H7 (cell line): ENCODE measurements around a stretch of chr9.

DNA sequence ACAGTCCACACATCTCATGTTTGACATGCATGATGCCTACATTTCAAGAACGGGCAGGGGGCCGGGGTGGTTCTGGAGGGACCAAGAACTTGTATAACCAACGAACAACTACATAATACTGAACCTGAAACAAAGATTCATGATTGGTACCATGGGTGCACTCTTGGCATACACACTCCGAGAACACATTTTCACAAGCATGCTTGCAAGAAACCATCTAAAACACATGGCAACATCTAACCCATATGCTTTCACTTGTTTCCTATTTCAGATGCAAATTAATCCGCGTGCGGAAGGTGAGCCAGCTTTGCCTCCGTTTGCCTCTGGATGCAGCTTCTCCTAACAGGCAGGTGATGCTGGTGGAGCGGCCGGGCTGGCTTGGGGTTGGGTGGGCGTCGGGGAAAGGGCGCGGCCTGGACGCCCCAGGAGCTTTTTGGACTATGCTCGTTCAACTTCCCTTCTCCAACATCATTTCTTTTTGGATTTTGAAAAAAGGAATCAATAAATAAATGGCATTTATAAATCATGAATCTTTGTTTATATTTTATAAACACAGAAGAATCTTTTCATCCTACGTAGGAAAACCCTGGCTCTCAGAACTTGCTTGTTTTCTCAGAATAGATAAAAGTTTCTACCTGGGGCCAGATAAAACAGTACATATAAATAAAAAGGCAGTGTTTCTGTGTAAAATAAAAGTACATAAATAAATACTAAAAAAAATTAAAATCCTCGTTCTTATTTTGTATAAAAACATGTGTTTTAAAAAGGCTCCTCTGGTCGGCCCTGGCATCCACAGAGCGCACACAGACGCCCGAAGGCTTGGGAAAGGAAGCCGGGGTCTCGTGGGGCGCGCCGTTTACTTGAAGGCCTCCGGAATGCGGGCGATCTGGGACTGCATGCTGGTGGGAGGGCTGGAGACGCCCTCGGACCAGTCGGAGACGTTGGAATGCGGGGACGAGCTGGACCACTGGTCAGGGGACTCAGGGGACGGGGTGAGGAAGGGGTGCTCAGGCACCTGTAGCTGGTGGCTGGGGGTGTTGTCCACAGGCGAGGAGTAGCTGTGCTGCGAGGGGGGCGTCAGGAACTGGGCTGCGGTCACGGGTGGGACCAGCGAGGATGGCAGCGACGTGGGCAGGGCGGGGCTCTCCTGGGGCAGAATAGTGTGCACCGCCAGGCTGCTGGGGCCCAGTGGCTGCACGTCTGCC, 12.8 kb upstream of the SEC16A start:
- RAMPAGE, long total RNA = no peak

DNA sequence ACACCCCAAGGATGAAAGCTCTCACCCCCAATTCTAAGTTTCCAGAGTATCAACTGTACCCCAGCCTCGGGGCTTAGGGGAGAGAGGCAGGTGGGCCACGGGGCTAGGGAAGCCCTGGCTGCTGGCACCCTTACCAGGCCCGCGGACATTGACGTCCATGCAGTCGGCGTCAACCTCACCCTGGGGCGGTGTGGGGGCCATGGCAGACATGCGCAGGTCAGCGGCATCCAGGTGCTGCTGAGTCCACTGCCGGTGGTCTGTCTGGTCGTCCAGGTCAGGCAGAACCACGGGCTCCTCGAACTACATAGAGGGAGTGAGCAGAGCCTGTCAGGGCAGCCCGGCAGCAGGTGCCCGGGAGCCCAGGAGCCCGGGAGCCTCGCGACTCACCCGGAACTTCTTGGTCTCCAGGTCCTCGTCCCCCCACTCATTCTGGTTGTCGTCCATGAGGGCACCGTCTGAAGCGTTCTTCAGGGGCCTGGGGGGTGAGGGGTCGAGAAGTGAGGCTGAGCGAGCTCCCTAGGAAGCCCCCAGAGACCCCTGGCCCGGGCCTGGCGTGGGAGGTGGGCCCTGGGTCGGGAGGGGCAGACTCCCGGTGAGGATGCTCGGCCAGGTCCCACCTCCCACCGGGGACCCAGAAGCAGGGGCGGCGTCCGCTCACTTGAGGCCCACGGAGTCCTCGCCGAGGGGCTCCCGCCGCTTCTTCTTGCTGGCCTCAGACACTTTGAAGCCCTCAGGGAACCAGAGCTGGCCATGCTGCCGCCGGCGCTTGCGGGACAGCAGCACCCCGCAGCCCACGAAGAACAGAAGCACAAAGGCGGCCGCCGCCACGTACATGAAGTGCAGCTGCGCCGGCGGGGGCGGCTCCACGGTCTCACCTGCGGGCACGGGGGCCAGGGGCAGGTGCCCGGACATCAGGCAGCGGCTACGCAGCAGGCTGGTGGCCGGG, 19.0 kb upstream of the SEC16A start:
- RAMPAGE, long total RNA = no peak

- RAMPAGE, long total RNA = no peak
Measured at GRCh38 chr9:136519947-136520569, 25.8 kb downstream of the NOTCH1 start.

GRCh38 chr9:136539226-136540088, 6.4 kb downstream of the NOTCH1 start:
- RAMPAGE, long total RNA = no peak

DNA sequence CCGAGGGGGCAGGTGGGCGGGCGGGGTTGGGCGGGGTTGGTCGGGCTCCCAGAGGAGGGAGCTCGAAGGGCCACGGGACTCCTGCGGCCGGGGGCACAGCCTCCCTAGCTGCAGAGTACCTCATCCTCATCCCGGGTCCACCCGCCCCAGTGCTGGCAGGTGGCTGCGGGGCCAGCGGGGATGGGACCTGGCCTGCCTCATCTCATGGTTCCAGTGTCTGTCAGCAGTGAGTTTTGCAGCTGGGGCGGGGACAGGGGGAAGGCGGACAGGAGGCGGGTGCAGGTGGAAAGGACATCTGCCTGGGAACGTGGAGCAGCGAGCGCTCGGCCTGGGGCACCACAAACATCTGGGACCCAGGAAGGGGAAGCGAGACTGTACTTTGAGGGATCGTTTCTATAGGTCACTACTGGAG, 56.3 kb upstream of the NOTCH1 start:
- RAMPAGE, long total RNA = no peak

DNA sequence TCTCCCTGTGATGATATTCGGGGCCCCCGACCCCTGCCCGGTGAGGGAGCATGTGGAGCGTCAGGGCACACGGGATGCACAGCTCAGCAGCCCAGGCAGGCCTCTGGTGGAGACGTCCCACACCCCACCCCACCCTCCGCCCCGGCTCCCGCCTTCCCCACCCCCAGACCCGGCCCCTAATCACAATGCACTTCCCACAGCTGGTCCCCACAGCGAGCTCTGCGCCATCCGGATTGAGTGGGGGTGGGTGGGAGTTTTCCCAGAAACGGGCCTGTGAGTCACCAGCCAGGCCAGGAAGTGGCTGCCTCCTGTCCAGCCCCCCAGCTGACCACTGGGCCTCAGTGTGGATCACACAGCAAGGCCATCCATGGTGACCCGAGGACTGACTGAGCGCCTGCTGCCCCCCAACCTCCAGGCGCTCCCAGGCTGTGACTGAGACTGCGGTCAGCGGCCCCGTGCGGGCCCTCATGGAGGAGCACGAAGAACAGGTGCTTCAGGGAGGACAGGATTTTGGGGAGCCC, 48.4 kb upstream of the EGFL7 start:
- RAMPAGE, long total RNA = no peak

- RAMPAGE, long total RNA = no peak
Measured at GRCh38 chr9:136619664-136620290, 42.9 kb upstream of the EGFL7 start.

DNA sequence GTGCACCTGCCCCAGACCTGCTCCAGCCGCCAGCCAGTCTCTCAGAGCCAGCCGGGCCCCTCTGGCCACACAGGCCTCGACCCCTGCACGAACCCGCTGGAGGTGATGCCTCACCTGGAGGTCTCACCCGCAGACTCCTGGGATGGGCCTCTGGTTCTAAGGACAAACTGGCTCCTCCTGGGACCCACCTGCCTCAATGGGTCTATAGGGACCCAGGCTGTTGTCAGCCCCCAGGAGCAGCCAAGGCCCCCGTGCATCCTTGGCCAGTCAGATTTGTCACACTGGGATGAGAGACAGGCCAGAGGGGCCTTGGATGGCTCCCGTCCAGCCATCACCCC, 38.1 kb upstream of the EGFL7 start:
- RAMPAGE, long total RNA = no peak

- RAMPAGE, long total RNA = no peak
Measured at GRCh38 chr9:136676861-136677615, 10.2 kb downstream of the AGPAT2 start.

DNA sequence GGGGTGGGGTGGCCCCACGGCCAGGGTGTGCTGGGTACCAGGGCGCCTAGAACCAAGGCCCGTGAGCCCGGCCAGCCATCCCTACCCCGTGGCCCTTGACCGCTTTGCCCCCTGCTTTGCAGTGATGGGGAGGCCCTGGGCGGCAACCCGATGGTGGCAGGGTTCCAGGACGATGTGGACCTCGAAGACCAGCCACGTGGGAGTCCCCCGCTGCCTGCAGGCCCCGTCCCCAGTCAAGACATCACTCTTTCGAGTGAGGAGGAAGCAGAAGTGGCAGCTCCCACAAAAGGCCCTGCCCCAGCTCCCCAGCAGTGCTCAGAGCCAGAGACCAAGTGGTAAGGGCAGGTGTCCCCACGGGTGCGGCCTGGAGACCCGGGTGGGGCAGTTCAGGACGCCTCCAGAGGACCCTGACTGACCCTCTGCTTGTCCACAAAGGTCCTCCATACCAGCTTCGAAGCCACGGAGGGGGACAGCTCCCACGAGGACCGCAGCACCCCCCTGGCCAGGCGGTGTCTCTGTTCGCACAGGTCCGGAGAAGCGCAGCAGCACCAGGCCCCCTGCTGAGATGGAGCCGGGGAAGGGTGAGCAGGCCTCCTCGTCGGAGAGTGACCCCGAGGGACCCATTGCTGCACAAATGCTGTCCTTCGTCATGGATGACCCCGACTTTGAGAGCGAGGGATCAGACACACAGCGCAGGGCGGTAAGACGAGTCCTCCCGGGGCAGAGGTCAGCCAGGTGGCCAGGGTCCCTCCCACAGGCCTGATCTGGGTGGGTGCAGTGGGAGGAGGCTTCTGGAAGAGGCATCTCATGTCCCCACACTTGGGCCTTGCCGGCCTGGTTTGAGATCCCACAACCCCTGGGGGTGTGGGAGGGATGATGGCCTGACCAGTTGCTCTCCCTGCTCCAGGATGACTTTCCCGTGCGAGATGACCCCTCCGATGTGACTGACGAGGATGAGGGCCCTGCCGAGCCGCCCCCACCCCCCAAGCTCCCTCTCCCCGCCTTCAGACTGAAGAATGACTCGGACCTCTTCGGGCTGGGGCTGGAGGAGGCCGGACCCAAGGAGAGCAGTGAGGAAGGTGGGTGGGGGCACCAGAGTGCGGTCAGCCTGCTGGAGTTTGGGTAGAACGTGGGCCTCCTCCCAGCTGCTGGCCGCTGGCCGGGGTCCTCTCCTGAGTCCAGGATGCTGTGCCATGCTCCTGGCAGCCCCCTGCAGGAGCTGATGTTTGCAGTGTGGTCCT, 3.1 kb upstream of the AJM1 start:
- RAMPAGE, long total RNA = no peak

DNA sequence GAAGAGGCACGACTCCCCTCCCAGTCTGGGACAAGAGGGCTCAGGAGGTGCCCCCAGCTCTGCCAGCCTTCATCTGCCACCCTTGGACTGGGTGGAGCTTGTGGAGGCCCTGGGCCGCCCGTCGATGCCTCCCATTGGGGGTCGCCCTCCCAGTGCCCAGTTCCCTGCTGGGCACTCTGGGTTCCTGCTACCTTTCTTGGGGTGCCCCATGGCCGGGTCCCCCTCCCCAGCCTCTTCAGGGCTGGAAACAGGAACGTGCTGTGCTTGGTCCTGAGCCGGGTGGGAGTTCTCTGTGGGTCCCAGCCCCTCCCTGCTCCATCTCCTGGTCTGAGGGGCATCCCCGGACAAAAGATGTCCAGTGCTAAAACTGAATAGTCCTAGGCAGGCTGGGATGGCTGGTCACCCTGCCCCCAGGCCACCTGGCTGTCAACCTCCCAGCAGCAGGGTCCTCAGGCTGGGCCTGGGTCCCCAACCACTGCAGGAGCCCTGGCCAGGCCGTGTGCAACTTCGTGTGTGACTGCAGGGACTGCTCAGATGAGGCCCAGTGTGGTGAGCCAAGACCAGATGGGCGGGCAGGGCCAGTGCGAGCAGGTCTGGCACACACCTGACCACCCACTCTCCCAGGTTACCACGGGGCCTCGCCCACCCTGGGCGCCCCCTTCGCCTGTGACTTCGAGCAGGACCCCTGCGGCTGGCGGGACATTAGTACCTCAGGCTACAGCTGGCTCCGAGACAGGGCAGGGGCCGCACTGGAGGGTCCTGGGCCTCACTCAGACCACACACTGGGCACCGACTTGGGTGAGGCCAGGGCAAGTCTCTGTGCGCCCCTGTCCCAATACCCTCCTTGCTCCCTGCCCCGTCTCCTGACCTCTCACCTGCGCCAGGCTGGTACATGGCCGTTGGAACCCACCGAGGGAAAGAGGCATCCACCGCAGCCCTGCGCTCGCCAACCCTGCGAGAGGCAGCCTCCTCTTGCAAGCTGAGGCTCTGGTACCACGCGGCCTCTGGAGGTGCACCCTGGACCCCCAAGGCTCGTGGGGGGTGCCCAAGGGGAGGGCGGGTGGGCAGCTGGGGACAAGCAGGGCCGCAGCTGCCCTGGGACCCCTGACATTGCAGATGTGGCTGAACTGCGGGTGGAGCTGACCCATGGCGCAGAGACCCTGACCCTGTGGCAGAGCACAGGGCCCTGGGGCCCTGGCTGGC, 916 bp downstream of the MAMDC4 start:
- RAMPAGE, long total RNA = no peak

DNA sequence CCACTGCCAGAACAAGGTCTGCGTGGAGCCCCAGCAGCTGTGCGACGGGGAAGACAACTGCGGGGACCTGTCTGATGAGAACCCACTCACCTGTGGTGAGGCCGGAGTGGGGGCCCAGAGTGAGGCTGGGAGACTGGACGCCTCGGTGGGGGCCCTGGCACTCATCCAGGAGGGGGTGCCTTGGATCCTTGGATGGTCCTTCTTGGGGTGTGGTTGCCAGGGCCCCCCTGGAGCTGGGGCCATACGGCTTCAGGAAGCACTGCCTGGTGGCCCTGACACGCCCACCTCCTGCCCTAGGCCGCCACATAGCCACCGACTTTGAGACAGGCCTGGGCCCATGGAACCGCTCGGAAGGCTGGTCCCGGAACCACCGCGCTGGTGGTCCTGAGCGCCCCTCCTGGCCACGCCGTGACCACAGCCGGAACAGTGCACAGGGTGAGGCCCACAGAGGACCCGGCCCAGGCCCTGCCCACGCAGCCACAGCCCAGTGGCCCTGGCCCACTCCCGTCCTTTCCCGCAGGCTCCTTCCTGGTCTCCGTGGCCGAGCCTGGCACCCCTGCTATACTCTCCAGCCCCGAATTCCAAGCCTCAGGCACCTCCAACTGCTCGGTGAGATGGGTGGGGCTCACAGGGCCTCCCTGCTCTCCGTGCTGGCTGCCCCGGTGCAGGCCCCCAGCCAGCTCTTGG, 2.2 kb downstream of the MAMDC4 start:
- RAMPAGE, long total RNA = no peak

GRCh38 chr9:136880222-136880664, 6.1 kb upstream of the TRAF2 start:
- RAMPAGE, long total RNA = no peak

GRCh38 chr9:136927894-136928273, 16.7 kb downstream of the FBXW5 start:
- RAMPAGE, long total RNA = no peak

DNA sequence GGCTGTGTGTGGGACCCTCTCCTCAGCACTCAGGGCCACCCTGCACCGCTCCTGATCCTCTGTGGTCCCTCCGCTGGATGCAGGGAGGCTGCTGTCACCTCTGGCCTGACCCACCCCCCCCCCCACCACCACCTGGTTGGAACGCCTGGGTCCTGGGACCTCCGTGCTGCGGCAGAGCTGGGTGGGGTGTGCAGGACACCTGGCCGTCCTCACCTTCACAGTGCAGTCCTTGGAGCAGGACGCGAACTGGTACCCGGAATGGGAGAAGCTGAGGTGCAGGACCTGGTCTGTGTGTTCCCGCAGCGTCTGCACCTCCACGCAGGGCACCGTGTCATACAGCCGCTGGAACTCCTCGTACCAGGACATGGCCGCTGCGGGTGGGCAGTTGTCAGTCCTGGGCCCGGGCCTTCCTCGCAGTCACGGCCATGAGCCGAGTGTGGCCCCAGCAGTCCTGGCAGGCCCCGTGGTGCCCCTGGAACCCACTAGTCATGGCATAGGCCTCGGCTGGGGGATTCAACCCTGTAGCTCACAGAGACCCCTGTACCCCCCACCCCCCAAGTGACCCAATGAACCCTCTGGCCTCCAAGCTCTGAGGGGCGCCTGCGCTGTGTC, 1.3 kb downstream of the FBXW5 start:
- RAMPAGE, long total RNA = no peak

DNA sequence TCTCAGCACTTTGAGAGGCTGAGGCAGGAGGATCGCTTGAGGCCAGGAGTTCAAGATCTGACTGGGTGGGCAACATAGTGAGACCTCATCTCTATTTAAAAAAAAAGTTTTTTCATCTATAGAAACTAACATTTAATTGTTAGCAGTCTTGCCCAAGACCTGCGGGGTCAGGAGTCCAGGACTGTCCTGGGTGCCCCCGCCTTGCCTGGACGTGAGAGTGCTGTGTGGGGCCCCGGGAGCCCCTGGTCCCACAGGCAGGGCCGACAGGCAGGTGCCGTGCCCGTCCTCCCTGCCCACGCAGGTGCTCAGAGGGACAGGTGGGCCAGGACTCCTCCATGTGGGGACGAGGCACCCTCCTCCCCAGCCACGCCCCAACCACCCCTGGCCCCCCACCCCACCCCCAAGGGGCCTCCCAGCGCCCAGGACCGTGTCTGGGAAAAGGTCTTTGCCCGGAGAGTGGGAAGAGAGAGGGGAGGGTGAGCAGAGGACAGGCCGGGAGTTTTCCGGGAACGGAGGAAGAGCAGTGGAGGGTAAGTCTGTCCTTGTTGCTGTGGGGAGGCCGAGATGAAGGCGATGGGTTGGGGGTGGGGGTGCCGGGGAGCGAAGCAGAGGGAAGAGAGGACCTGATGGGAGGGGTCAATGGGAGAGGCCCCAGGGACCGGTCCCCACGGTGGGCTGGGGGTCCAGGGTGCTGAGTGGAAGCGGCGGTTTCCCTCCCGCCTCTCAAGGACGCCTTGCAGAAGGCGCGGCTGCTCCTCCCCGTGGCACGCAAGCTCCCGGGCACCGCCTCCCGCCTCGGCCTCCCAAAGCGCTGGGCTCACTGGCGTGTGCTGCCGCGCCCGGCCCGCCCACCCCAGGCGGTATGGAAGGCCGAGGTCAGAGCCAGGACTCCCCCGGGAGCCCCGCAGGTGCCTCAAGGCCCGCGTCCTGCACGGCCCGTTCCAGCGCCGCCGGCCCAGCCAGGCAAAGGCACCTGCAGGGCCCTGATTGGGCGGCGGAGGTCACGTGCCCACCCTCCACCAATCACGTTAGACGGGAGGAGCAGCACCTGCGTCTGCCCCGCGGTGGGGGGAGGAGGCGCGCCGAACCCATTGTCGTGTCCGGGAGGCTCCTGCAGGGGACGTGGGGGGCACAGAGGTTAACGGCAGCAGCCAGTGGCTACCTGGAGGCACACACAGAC, 2.5 kb upstream of the LCN12 start:
- RAMPAGE, long total RNA = no peak

- RAMPAGE, long total RNA = no peak
Measured at GRCh38 chr9:136974665-136975650, 2.3 kb upstream of the PTGDS start.

GRCh38 chr9:136980995-136982060, 1.5 kb upstream of the LCNL1 start:
- RAMPAGE, long total RNA = no peak

GRCh38 chr9:137023075-137023450, 5.0 kb downstream of the ABCA2 start:
- RAMPAGE, long total RNA = no peak

GRCh38 chr9:137029865-137030850, 1.7 kb downstream of the FUT7 start:
- RAMPAGE, long total RNA = no peak